Breast (tissue), 4 donors: ENCODE measurements around the genes C5orf47, NSG2 and NOP16.

DNA sequence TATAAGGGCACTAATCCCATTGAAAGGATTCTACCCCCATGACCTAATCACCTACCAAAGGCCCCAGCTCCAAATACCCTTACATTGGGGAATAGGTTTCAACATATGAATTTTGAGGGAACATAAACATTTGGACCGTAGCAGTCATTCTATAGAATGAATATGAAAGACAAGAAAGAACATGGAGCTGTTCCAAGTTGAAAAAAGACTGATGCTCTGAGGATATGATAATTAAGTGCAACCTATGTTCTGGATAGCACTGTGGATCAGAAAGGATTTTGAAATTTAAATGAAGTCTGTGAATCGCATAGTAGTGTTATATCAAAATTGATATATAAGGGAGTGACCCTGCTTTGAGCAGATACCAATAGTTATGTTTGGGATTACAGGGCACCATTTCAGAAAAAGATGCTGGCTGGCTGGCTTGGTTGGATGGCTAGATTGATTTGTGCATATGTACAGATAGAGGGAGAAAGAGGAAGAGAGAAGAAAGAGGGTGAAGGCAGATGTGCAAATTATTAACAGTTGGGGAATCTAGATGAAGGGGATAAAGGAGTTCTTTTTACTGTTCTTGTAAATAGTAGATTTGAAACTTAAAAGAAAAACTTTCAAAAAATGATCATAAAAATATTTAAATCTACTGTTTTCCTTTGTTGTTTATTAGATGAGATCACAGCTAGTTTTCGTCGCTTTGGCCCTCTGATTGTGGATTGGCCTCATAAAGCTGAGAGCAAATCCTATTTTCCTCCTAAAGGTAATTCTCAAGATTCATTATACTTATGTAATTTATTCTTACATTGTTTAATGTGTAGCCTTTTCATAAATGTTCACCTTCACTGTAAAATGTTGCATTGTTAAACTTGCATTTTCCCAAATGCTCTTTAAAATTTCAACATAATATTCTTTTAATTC is 39.9 kb upstream of the C5orf47 start:
- PRO-cap, 3 experiments, result no peak in any of the 3 experiments
- RRBS, result no CpG with 5 or more reads among the region's 4 CpGs

DNA sequence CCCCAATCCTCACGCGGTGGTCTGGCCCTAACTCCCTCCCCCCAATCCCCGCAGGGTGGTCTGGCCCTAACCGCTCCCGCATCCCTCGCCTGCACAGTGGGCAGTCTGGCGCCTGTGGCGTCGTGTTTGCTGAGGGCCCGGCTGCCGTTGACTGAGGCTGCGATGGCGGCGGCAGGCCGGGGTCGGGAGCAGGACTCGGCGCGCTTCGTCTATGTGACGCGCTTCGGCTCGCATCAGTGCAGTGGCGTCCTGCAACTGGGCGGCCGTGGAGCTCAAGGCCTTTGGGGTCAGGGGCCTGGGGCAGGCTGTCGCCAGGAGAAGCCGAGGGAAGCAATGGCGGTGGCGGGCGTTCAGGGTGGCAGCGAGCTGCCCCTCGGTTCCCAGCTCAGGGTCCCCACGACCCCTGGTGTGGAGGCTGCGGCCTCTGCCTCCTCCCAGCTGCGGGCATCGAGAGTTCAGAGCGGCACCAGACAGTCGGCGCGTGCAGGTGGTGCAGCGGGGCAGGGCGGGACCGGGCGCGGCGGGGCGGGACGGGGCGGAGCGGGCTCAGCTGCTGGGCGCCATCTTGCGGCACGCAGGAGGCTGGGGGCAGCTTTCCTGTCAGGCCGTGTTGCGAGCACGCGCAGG is at the start of gene C5orf47:
C5orf47 (plus strand) TSS at position 69 of the 627 bp plus-strand sequence.
- PRO-cap, 3 experiments, result no peak in any of the 3 experiments
- RRBS, result 93% methylated on average over 5 of the region's 59 CpGs

DNA sequence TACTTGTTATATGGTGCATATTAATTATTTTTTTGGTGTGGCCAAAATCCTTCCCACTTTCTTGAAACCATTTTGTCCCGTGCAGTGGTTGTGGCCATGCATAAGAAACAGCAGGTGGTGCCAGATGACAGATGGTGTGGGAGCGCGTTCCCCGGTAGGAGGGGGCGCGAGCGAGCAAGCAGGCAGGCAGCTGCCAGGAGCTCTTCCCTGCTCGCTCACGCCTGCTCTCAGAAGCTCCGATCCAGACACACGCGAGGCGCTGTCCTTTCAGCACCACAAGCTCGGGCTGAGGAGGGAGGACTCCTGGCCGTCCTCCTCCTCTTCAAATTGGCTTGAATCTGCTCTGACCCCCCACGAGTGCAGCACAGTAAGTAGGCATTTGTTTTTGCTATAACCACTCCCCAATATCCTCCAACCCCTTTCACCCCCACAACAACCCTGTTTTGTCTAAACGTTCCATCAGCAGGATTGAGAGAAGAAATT is at the start of gene NSG2:
NSG2 (plus strand) TSS at position 230 of the 483 bp plus-strand sequence.
- PRO-cap, 3 experiments, result no peak in any of the 3 experiments
- RRBS, result no CpG with 5 or more reads among the region's 17 CpGs

DNA sequence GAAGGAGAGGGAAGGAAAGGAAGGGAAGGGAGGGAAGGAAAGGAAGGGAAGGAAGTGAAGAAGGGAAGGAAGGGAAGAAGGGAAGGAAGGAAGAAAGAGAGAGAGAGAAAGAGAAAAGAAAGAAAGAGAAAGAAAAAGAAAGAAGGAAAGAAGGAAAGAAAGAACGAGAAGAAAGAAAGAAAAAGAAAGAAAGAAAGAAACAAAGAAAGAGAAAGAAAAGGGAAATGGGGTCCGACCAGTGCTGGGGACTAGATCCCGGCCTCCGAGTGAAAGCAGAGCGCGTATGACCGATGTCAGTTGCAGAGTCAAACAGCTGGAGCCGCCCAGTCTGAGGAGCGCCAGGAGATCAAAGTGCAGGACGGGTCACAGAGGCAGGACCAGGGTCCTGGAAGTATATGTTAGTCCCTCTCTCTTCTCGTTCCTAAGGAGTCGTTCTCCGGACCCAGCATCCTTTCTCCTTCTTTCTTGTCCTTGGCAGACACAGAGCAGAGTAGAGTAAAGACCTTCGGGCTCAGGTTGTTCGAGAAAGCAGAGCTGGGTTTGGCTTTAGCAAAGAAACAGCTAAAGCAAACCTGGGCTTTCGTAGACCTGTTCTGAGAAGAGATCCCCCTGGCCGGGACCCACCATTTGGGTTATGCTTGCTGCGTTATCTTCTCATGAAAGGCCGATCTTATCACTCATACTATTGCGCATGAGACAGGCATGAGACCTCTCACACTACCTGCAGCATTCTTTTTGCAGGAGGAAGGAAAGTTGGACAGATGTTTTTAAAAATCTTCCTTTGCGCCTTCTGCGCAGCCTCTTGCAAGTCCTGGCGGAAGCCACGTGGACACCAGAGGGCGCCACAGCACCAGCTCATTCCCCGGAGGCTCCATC is 305.3 kb upstream of the MSX2 start:
- PRO-cap, 3 experiments, result no peak in any of the 3 experiments
- RRBS, result no CpG with 5 or more reads among the region's 26 CpGs

GRCh38 chr5:174708643-174708994 is 15.8 kb upstream of the MSX2 start:
- PRO-cap, 3 experiments, result no peak in any of the 3 experiments
- RRBS, result 45% methylated on average over 3 of the region's 15 CpGs

GRCh38 chr5:174725133-174725495 is 732 bp downstream of the MSX2 start:
- PRO-cap, 3 experiments, result peak in 1 of 3 experiments; most common minus-strand start chr5:174725237 (in 1)
- RRBS, result under 1% methylated on average over 3 of the region's 23 CpGs

DNA sequence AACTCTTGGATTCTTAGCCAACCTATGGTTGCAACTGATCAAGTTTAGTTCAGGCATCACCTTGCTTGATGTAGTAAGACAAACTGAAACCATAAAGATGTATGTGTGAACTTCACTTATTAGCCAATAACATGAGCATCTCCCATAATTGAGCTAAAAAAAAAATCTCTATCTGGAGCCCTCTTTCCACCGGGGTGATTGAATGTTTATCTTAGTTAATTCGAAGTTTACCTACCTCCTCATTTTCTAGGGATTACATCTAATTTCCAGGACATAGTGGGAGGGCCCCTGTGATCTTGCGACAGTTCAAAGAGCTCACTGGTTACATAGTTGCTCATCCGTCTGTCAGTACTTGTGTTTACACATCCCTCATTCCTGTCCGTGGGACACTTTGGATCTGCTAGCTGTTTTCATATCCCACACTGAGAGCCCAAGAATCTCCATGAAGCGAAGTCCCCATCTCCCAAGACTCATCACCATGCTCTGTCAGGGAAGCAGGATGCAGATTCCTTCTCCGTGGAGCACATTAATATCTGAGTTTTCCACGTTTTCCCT is 10.4 kb upstream of the SFXN1 start:
- PRO-cap, 3 experiments, result no peak in any of the 3 experiments
- RRBS, result no CpG with 5 or more reads among the region's 8 CpGs

DNA sequence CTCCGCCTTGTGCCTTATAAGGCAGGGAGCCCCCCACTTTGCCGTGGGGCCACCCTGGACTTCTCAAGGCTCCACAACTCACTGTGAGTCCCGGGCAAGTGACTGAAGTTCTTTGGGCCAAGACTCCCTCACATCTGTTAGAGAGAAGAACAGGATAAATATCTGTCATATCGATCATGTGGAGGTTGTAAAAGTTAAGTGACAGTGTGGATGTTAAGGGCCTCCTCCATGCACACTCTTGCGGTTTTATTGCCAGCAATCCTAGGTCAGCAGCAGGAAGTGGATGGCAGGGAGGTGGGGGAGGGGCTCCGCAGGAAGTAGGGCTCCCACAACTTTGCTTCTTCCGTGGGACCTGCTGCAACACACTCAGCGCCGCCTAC is 38.5 kb downstream of the HRH2 start:
- PRO-cap, 3 experiments, result no peak in any of the 3 experiments
- RRBS, result no CpG with 5 or more reads among the region's 9 CpGs

DNA sequence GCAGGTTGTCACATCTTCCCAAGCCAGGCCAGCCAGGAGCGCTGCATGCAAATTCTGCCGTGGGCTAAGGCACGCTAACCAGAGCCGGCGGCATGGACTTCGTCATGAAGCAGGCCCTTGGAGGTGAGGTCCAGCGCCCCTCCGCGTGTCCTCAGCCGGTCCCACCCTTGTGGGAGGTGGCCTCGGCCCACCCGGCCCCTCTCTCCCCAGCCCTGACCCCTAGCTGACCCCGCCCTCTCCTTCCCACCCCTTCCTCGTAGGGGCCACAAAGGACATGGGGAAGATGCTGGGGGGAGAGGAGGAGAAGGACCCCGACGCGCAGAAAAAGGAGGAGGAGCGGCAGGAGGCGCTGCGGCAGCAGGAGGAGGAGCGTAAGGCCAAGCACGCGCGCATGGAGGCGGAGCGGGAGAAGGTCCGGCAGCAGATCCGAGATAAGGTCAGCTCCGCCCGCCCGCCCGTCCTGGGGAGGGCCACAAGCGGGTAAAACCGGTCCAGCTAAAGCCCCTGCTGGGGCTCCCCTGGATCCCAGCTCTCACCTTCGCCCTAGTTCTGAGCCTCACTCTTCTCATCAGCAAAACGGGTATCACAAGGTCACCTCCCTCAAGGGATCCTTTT is 7.4 kb downstream of the CPLX2 start:
- PRO-cap, 3 experiments, result no peak in any of the 3 experiments
- RRBS, result 7% methylated on average over 14 of the region's 36 CpGs

DNA sequence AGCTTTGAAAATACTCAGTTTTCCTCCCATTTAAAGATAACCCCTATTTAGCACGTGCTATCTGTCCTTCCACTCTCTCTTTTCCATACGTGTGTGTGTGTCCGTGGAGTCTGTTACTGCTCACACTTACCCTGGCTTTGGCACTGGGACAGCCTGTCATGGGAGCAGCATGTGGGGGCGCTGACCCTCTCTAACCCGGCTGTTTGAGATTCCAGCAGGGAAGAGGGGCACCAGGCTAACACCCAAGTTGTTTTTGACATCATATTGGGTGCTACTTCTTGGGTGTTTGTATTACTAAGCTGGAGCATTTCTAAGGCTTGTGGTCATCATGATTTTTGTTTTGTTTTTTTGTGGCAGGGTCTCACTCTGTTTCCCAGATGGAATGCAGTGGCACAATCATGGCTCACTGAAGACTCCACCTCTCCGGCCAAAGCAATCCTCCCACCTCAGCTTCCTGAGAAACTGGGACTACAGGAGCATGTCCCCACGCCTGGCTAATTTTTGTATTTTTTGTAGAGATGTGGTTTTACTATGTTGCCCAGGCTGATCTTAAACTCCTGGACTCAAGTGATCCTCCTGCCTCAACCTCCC is 56.9 kb upstream of the SIMC1 start:
- PRO-cap, 3 experiments, result no peak in any of the 3 experiments
- RRBS, result no CpG with 5 or more reads among the region's 7 CpGs

DNA sequence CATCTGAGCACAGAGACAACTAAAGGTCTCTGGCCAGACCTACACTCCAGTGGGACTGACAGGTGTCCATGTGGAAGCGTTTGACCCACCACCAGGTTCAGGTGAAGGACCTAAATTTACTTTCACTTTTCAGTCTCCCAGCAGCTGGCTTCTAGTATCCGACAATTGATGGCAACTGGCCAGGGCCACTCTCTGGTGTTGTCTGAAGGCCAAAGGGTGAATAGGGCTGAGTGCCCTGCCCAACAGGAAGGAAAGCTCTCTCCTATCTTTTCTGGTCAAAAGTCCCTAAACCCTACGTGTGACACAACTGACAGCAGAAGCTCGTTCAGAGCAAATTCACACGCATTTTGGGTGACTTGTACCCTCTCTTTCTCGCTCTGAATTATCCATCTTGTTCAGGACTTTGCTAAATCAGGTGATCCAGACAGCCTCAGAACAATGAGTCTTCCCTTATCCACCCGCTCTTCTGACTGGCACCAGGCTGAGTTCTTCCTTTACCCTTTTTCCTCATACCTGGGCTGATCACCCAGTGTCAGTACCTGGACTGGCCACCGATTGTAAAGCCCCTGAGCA is 21.9 kb upstream of the SIMC1 start:
- PRO-cap, 3 experiments, result no peak in any of the 3 experiments
- RRBS, result no CpG with 5 or more reads among the region's 8 CpGs

DNA sequence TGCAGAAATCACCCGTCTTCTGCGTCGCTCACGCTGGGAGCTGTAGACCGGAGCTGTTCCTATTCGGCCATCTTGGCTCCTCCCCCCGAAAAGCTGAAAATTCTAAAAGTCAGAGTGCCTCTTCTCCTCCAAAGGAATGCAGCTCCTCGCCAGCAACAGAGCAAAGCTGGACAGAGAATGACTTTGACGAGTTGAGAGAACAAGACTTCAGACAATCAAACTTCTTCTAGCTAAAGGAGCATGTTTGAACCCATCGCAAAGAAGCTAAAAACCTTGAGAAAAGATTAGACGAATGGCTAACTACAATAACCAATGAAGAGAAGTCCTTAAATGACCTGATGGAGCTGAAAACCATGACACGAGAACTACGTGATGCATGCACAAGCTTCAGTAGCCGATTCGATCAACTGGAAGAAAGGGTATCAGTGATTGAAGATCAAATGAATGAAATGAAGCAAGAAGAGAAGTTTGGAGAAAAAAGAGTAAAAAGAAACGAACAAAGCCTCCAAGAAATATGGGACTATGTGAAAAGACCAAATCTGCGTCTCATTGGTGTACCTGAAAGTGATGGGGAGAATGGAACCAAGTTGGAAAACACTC is 44.4 kb downstream of the SIMC1 start:
- PRO-cap, 3 experiments, result no peak in any of the 3 experiments
- RRBS, result no CpG with 5 or more reads among the region's 17 CpGs

DNA sequence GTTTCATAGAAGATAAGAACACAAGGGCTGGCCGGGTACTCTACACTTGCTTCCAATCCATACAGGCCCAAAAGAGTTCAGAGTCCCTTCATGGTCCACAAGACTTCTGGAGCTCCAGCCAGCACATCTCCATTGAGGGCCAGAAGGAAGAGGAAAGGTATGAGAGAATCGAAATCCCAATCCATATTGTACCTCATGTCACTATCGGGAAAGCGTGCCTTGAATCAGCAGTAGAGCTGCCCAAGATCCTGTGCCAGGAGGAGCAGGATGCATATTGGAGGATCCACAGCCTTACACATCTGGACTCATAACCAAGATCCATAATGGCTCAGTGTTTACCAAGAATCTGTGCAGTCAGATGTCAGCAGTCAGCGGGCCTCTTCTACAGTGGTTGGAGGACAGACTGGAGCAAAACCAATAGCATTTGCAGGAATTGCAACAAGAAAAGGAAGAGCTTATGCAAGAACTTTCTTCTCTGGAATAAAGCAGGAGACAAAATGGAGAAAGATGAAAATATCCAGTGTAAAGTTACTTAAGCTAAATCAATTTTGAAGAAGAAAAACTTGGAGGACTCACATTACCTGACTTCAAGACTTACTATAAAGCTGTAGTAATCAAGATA is 52.9 kb downstream of the KIAA1191 start:
- PRO-cap, 3 experiments, result no peak in any of the 3 experiments
- RRBS, result no CpG with 5 or more reads among the region's 5 CpGs

- PRO-cap, 3 experiments, result no peak in any of the 3 experiments
- RRBS, result no CpG with 5 or more reads among the region's 3 CpGs
These were observed 6.9 kb downstream of the NOP16 start for GRCh38 chr5:176381448-176381853.

- PRO-cap, 3 experiments, result peak in 3 of 3 experiments; most common plus-strand start chr5:176388792 (in 2); most common minus-strand start chr5:176388598 (in 2)
- RRBS, result 1% methylated on average over 25 of the region's 62 CpGs
These were observed at the start of gene NOP16 for GRCh38 chr5:176387807-176388892. TSS of gene NOP16 (minus strand) at chr5:176388598.

- PRO-cap, 3 experiments, result no peak in any of the 3 experiments
- RRBS, result no CpG with 5 or more reads among the region's 11 CpGs
These were observed 6.5 kb downstream of the HIGD2A start for GRCh38 chr5:176394882-176395662.

DNA sequence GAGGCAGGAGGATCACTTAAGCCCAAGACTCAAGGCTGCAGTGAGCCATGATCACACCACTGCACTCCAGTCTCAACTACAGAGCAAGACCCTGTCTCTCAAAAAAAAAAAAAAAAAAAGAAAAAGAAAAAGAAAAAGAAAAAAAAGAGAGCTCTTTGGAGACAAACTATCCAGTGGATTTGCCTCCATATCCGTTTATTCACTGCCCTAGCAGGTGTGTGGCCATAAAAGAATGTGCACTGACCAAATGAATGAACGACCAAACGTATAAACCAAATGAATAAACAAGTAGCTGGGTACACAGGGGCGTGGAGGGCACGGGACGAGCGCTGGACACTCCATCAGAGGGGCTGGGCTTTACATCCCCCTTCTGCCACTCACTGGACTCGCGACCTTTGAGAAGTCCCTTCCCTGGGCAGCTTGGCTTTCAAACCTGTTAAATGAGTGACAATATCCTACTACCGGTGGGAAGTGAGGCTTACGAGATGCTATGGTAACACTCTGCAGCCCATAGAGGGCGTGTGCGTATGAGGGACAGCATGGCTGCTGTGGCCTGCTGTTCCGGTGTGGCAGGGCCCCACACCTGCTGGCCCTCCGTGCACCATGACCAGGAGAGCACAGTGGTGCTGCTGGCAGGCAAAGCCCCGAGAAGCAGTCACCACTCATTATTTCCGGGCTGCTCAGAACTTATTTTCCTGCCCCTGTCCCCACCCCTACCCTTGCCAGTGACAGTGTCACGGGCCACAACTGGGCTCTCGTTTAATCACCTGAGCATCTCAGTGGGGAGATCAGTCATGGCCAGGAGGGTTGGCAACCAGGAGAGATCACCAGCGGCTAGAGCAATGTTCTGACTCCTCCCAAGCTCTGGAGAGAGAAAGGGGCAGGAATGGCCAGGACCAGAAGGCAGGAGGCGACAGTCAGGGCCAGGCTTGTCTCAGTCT is 10.7 kb downstream of the CLTB start:
- PRO-cap, 3 experiments, result no peak in any of the 3 experiments
- RRBS, result 79% methylated on average over 6 of the region's 21 CpGs

DNA sequence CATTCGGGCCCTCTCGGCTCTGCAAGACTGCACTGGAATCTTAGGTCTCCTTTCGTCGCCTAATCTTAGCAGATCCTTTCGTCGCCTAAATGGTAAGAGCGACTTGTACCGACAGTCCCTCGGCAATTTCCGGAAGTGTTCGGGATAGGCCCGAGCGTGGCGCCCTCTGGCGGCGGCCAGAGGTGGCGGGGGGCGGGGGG is 207 bp upstream of the FAF2 start:
- PRO-cap, 3 experiments, result peak in 2 of 3 experiments; most common minus-strand start position 131 of the sequence (in 2)
- RRBS, result 1% methylated on average over 5 of the region's 18 CpGs

DNA sequence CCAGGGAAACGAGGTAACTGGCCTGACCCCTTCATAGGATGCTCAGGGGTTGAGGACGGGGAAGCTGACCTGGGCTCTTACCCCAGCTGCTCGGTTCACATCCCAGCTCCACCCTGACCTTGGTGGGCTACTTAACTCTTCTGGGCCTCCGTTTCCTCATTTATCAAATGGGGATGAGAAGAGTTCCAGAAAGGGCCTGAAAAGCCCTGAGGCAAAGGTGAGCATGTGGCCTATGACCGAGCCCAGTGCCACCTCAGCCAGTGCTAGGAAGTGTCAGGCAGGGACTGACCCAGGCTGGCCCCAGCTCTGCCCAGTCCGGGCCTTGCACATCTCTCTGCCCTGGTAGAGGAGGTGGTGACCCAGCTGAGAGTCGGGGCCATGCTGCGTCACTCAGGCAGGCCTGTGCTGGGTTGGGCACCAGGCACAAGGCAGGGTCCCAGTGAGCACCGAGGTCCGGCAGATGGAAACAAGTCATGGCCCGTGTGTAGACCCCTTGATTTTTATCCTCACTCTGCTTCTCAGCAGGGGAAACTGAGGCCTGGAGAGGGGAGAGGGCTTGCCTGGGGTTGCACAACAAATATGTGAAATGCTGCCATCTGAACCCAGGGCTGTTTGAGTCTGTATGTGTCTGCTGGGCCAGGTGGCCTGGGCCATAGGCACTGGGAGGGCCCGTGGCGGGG is 703 bp downstream of the CDHR2 start:
- PRO-cap, 3 experiments, result no peak in any of the 3 experiments
- RRBS, result 100% methylated on average over 2 of the region's 13 CpGs

DNA sequence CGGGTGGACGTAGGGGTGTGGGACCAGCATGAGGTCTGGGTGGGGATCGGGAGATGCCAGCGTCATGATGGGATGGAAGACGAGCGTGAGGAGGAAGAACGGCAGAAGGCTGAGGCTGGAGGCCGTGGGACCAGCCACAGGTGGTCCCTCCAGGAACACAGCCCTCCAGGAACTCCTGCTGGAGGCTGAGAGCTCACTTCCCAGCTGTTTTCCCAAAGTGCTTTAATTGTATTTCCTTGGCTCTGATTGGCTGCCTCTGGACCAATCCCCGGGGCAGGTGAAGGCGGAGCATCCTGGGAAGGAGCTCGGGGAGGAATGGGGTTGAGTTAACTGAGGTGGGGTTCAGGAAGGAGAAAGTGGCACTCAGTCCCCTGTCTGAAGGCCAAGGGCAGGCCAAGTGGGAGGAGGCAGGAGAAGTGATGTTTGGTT is 2.9 kb downstream of the TSPAN17 start:
- PRO-cap, 3 experiments, result no peak in any of the 3 experiments
- RRBS, result no CpG with 5 or more reads among the region's 11 CpGs